Testis (tissue), 5 donors: ENCODE measurements around a stretch of chr3.

DNA sequence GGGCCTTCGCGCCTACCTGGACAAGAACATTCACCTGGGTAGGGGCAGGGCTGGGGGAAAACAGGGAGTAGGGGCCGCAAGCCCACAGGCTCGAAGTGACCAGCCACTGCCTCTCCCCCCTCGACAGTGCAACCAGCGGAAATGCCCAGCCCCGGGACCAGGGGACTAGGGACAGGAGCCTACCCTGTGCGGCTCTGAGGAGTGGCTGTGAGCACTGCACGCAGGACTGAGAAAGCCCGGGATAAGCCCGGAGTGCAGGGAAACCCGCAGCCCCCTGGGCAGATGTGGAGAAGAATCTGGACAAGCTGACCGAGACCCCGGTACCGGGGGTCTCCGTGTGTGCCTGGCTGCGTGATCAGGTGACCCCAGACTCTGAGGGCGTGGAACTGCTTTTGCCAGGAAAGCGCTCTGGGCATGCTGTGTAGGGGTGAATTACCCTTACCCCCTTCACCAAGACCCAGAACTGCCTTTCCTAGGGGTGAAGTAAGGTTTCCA is 392 bp upstream of the SLC12A8 start:
- PRO-cap, 3 experiments = no peak in any of the 3 experiments
- RAMPAGE, long total RNA, 2 experiments = no peak in any of the 2 experiments
- RRBS = 6% methylated on average over 7 of the region's 19 CpGs

GRCh38 chr3:125219189-125219996 is 6.8 kb upstream of the SLC12A8 start:
- PRO-cap, 3 experiments = no peak in any of the 3 experiments
- RAMPAGE, long total RNA, 2 experiments = no peak in any of the 2 experiments
- RRBS = no CpG with 5 or more reads among the region's 9 CpGs

- PRO-cap, 3 experiments = no peak in any of the 3 experiments
- RAMPAGE, long total RNA, 2 experiments = no peak in any of the 2 experiments
- RRBS = no CpG with 5 or more reads among the region's 5 CpGs
Observed at GRCh38 chr3:125244955-125245497, 32.5 kb upstream of the SLC12A8 start.

DNA sequence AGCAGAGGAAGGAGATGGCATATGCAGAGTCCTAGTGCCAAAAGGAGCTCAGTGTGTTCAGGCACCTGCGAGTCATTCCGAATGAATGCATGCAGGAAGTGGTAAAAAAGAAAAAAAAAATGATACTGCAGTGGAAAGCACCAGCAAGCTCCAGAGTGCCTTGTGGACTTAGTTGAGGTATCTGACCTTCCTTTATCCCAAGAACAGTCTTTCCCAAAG is 6.6 kb upstream of the ZNF148 start:
- PRO-cap, 3 experiments = no peak in any of the 3 experiments
- RAMPAGE, long total RNA, 2 experiments = no peak in any of the 2 experiments
- RRBS = no CpG with 5 or more reads among the region's 2 CpGs

- PRO-cap, 3 experiments = peak in 1 of 3 experiments; most common plus-strand start chr3:125591623 (in 1)
- RAMPAGE, long total RNA, 2 experiments = no peak in any of the 2 experiments
- RRBS = no CpG with 5 or more reads among the region's 1 CpG
Observed at GRCh38 chr3:125591359-125591844, 3.9 kb downstream of the OSBPL11 start.

- PRO-cap, 3 experiments = no peak in any of the 3 experiments
- RAMPAGE, long total RNA, 2 experiments = no peak in any of the 2 experiments
- RRBS = no CpG with 5 or more reads among the region's 8 CpGs
Observed at GRCh38 chr3:125836671-125837170, 132.3 kb upstream of the ROPN1B start.

DNA sequence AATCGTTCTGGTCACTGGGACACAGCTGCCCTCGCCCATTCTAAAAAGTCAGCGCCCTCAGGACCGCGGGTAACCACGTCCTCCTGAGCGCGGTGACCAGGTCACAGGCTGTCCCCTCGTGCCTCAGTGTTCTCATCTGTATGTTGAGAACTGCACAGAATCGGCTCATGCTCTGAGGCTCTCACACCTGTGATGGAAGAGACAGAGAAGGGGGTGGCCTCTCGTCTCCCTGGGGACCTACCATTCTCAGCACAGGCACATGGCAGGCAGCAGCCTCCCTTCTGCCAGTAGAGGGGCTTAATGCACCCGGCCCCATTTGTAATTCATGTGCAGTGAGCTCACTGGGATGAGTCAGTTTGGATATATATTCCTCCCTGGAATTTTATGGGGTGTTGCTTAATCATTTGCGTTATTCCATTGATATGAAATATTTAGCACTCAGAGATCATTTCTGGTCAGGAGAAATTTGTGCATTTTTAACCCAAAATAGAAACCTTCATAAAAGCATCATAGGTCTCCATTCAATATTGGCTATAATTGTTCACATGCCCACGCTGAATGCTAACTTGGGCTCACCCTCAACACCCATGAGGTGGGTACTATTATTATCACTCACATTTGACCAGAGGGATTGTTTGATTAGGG is 51.8 kb upstream of the ROPN1B start:
- PRO-cap, 3 experiments = no peak in any of the 3 experiments
- RAMPAGE, long total RNA, 2 experiments = no peak in any of the 2 experiments
- RRBS = no CpG with 5 or more reads among the region's 14 CpGs

DNA sequence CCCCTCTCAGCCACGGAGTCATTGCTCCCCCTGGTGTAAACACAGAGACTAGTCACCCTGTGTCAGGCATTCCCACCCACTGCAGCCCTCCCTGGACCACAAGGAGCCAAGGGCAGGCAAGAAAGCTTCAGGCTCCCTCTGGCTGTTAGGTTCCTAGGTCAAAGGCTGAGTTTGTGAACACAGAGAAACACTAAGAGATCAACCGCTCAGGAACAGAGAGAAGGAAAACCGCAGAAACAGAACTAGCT is 32.7 kb upstream of the ROPN1B start:
- PRO-cap, 3 experiments = no peak in any of the 3 experiments
- RAMPAGE, long total RNA, 2 experiments = no peak in any of the 2 experiments
- RRBS = no CpG with 5 or more reads among the region's 3 CpGs

DNA sequence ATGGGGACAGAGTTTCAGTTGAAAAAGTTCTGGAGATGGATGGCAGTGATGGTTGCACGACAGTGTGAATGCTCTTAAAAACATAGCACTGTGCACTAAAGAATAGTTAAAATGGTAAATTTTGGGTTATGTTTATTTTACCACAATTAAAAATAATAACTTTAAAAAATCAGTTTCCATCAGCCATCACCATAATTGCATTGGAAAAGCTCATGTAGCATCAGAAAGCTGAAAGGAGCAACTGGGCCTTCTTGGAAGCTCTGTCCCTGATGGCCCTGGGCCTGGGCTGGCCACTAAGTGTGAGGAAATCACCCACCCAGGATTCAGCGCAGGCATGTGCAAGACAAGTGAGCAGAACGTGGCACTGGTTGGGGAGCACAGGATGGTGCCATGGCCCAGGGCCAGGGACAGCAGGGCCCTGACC is 5.7 kb upstream of the ALDH1L1 start:
- PRO-cap, 3 experiments = no peak in any of the 3 experiments
- RAMPAGE, long total RNA, 2 experiments = no peak in any of the 2 experiments
- RRBS = no CpG with 5 or more reads among the region's 3 CpGs

DNA sequence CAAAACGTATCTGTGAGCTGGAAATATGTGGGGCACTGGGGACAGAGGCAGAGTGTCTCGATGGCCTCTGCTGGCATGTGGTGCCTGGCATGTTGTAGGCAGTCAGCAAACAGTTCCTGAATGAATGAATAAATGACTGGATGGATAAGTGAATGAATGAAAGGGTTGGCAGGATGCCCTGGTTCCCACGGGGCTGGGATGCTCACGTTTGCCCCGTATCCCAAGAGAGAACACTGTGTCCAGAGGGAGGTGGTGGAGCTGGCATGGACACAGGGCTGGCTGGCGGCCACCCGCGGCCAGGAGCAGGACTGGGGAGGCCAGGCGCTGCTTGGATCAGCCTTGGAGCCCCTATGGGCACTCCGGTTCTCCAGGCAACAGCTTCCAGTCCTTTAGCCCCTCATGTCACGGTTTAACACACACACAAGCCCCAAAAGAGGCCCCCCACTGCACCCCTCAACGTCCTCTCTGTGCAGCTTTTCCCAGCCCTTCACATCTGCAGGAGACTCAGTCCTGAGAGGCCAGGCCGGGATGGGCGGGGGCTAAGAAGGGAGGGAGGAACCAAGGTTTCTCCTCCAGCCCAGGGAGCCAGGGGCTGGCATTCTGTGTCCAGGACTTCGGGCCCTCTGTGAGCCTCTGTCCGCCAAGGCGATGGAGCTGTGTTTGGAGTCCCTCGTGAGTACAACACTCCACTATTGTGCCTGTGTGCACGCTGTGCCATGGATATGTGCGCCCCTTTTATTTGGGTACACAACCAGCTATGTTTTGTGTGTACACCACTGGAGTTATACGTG is 86.0 kb upstream of the ALDH1L1 start:
- PRO-cap, 3 experiments = peak in 1 of 3 experiments; most common plus-strand start position 598 of the sequence (in 1); most common minus-strand start position 495 of the sequence (in 1)
- RAMPAGE, long total RNA, 2 experiments = no peak in any of the 2 experiments
- RRBS = no CpG with 5 or more reads among the region's 21 CpGs

GRCh38 chr3:126340078-126340595 is 17.1 kb downstream of the KLF15 start:
- PRO-cap, 3 experiments = no peak in any of the 3 experiments
- RAMPAGE, long total RNA, 2 experiments = no peak in any of the 2 experiments
- RRBS = no CpG with 5 or more reads among the region's 4 CpGs

- PRO-cap, 3 experiments = no peak in any of the 3 experiments
- RAMPAGE, long total RNA, 2 experiments = no peak in any of the 2 experiments
- RRBS = 91% methylated on average over 4 of the region's 8 CpGs
Observed at GRCh38 chr3:126348989-126349590, 8.1 kb downstream of the KLF15 start.

- PRO-cap, 3 experiments = no peak in any of the 3 experiments
- RAMPAGE, long total RNA, 2 experiments = no peak in any of the 2 experiments
- RRBS = no CpG with 5 or more reads among the region's 6 CpGs
Observed at GRCh38 chr3:126454397-126455111, 21.1 kb downstream of the ZXDC start.

GRCh38 chr3:126474473-126475371 is 969 bp downstream of the ZXDC start:
- PRO-cap, 3 experiments = no peak in any of the 3 experiments
- RAMPAGE, long total RNA, 2 experiments = no peak in any of the 2 experiments
- RRBS = 2% methylated on average over 21 of the region's 63 CpGs

- PRO-cap, 3 experiments = no peak in any of the 3 experiments
- RAMPAGE, long total RNA, 2 experiments = no peak in any of the 2 experiments
- RRBS = no CpG with 5 or more reads among the region's 19 CpGs
Observed at GRCh38 chr3:126746132-126747072, 42.4 kb downstream of the CHCHD6 start.

DNA sequence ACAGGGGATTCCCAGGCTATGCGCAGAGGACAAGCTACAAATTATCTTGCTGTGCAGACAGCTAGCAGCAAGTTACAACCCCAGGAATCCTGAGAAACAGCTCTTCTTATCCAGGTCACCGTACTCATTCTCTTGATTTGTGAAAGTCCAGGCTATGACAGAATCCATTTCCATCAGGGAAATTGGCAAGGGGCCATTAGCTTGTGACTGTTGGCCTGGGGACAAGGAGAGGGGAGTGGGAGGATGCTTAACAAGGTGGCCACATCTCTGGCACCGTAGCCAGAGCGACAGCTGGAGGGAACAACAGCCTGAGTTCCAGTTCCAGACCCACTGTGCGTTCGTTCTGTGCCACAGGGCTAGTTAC is 45.0 kb upstream of the PLXNA1 start:
- PRO-cap, 3 experiments = no peak in any of the 3 experiments
- RAMPAGE, long total RNA, 2 experiments = no peak in any of the 2 experiments
- RRBS = no CpG with 5 or more reads among the region's 6 CpGs

DNA sequence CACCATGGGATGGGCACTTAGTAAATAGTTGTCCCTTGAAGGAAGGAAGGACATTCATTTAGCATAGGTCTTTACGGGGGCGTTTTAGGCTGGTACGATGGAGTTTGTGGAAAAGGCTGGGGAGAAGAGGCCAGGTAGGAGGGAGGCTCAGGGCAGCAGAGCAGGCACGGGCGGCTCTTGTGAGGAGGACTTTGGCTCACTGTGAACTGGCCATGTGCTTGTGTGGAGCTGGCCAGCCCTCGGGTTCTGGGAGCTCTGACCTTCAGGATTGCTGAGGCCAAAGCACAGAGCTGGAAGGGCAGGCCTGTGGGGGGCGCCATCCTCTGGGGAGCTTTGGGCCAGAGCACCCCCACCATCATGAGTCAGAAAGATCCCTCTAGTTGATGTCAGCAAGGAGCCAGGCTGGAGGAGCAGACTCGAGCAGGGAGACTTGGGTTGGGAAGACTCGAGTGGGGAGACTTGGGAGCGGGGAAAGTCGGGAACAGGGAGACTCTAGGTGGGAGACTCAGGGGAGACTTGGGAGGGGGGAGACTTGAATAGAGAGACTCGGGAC is 37.8 kb upstream of the PLXNA1 start:
- PRO-cap, 3 experiments = no peak in any of the 3 experiments
- RAMPAGE, long total RNA, 2 experiments = no peak in any of the 2 experiments
- RRBS = no CpG with 5 or more reads among the region's 12 CpGs

DNA sequence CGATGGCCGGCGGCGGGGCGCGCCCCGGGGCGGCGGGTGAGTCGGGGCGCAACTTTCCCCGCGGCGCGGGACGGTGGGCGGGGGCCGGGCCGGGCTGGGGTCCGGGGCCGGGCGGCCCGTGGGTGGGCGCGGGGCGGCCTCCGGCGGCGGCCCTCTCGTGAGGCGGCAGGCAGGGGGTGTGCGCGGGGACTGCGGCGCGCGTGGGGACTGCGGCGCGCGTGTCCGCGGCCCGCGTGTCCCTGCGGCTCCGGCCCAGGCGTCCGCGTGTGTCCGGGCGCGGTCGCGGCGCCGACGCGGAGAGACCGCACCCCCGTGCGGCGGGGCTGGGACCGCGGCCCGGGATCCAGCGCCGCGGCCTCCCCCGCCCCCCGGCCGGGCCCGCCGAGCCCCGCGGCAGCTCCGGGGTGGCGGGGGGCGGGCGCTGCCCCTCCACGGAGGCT is 357 bp downstream of the PLXNA1 start:
- PRO-cap, 3 experiments = peak in 3 of 3 experiments; most common plus-strand start position 288 of the sequence (in 3); most common minus-strand start position 209 of the sequence (in 1)
- RAMPAGE, long total RNA, 2 experiments = no peak in any of the 2 experiments
- RRBS = 1% methylated on average over 48 of the region's 81 CpGs

- PRO-cap, 3 experiments = no peak in any of the 3 experiments
- RAMPAGE, long total RNA, 2 experiments = no peak in any of the 2 experiments
- RRBS = no CpG with 5 or more reads among the region's 24 CpGs
Observed at GRCh38 chr3:127035139-127036232, 52.6 kb downstream of the PLXNA1 start.

DNA sequence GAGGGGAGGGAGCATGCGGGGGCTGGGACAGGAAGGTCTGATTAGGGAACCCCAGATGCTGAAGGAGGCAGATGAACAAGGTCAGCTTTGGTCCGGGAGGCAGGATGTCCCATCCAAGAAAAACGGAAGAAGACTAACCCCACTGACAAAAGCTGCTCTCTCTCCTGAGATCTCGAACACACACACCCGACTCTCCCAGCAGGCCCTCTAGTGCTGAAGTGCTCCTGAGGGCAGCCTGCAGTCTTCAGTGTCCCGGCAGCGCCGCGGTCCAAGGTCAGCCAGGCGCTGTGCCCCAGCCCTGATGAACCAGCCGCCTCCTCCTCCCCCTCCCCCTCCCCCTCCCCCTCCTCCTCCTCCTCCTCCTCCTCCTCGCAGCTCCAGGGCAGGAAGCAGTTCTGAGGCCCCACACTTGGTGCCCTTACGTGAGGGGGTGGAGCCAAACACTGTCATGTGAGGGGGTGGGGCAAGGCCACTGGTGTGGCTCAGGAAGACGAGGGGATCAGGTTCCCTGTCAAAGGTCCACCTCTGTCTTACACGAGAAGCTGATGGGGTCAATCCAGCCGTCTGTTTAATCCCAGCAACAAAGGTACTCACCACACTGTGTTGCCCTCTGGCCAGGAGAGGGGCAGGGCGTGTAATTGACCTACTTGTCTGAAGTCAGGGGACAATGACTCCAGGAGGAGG is 34.1 kb downstream of the PRR23E start:
- PRO-cap, 3 experiments = no peak in any of the 3 experiments
- RAMPAGE, long total RNA, 2 experiments = no peak in any of the 2 experiments
- RRBS = no CpG with 5 or more reads among the region's 17 CpGs